ENCODE data around the gene ATP5ME.

DNA sequence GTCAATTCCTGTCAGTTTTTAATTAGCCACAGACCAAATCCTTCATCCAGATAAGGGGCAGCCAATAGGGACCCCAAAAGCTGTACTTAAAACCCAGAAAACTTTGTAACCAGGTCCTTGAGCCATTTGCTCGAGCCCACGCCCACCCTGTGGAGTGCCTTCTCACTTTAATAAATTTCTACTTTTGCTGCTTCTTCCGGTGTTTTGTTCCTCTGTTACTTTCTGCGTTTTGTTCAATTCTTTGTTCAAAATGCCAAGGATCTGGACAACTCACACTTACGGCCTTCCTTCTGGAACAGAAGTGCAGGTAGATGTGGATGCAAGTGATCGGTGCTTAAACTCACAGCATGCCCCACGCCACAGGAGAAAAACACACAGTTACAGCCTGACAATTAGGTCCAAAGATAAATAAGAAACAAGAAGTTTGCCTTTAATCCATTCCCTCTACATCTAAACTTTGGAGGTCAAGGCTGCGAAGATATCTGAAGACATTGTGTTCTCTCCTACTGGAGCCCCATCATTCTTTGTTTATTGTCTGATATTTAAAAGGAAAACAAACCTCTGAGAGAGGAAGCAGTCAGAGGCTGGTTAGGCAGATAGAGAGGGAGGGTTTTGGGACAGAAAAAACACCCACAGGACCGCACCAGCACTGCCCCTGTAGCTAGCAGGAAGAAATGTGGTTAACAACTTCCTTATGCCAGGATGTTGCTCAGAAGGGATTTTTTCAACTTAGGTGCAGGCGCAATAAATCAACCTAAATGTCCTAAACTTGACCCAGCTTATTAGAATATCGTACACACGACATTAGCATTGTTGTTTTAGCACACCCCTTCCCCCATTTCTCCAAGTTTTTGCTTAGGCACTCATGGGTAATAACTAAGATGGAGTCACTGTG is 3.1 kb upstream of the ZNF718 start:
- RRBS, result no CpG with 5 or more reads among the region's 12 CpGs

GRCh38 chr4:242097-242723 is 63.1 kb downstream of the ZNF732 start:
- RRBS, result no CpG with 5 or more reads among the region's 14 CpGs

DNA sequence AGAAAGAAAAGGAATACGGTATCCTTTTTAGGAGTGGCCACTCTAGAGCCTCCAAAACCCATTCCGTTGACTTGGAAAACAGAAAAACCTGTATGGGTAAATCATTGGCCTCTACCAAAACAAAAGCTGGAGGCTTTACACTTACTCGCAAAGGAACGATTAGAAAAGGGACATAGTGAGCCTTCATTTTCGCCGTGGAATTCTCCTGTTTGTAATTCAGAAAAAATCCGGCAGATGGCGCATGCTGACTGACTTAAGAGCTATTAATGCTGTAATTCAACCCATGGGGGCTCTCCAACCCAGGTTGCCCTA is 60.9 kb downstream of the ZNF732 start:
- RRBS, result no CpG with 5 or more reads among the region's 8 CpGs

DNA sequence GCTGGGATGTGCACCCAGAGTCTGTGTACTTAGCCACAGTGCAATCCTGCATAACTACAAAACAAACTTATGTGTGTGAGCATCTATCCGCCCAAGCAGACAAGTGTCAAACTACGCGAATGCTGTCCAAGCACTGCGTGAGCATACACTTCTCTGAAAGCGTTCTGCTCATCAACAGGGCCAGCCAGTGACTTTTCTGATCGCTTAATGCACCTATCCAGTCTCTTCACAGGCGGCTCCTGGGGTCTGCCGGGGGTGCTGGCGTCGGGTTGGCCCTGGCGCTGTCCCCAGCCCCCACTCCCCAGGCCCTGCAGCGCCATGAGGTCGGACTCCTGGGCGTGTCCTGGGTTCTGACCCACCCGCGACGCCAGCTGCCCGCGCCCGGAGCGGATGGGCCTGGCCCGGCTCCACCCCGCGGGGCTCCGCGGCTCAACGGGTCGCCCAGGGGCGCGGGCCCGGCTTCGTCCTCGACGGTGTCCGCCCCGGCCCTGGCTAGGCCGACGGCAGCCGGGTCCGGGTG is 1.4 kb upstream of the ZNF141 start:
- RRBS, result 5% methylated on average over 11 of the region's 40 CpGs

- RRBS, result no CpG with 5 or more reads among the region's 8 CpGs
These were observed 56.7 kb downstream of the ZNF721 start for GRCh38 chr4:442067-442935.

- RRBS, result no CpG with 5 or more reads among the region's 7 CpGs
These were observed 32.9 kb downstream of the ZNF721 start for GRCh38 chr4:465918-466685.

DNA sequence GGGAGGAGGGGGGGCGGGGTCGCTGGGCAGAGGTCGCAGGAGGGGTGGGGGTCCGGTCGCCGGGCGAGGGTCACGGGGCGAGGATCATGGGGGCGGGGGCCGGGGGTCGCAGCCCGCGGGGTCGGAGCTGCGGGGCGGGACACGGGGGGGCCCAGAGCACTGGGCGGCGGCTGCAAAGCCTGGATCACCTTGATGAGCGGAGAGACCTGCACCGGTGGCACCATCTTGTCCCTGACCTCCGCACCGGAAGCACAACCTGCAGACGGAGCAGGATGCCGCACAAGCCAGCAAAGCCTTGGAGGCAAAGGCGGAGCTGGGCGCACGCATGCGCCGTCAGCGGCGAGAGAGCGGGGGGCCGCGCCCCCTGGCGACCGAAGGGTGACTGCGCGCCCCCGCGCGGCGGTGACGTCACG is at the start of gene ATP5ME:
TSS of gene ATP5ME (minus strand) at position 253 of the 413 bp plus-strand sequence.
- RRBS, result 7% methylated on average over 6 of the region's 46 CpGs

GRCh38 chr4:702377-703175 is 3.1 kb upstream of the PCGF3 start:
- RRBS, result no CpG with 5 or more reads among the region's 16 CpGs

GRCh38 chr4:750889-751403 is 45.3 kb downstream of the PCGF3 start:
- RRBS, result no CpG with 5 or more reads among the region's 15 CpGs

GRCh38 chr4:764311-765260 is 59.0 kb downstream of the PCGF3 start:
- RRBS, result 100% methylated on average over 3 of the region's 21 CpGs

DNA sequence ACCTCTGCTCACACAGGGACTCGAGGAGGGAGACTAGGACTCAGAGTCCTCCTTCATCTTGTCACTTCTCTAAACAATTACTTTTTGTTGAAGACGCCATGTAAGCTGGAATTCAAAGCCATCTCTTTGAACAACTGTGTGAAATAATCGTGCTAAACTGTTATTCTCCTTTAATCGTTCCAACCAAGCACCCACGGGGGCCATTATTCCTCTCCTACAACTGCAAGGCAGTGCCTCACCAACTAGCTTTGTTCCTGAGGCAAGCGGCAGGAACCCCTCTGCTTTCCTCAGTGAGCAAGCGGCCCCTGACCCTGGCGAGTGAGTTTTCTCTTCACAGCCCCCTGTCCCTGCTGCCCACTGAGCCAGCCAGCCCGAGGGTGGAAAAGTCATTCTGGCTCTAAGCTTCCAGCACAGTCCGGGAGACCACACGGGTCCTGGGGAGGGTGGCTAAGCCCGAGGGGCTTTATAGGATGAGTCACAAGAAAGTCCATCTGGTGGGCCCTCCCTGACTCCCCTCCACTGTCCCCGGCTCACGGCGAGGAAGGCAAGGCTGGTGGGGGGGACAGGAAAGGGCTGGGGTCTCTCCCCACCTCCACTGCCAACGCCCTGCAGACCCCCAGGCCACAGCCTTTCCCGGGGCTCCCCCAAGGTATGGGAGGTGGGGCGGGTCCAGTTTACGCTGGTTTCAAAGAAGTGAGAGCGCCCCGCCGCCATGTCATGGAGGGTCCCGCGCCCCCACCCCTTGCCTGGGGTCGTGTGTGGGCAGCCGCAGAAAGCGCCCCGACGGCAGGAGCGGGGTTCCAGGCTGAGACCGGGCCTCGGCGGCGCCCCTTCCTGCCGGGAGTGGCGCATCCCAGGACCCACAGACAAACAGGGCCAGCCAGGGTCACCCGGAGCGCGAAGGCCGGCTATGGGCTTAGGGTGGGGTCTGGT is 45.1 kb downstream of the CPLX1 start:
- RRBS, result 2% methylated on average over 4 of the region's 40 CpGs

- RRBS, result no CpG with 5 or more reads among the region's 15 CpGs
These were observed 7.1 kb downstream of the CPLX1 start for GRCh38 chr4:818856-819300.

DNA sequence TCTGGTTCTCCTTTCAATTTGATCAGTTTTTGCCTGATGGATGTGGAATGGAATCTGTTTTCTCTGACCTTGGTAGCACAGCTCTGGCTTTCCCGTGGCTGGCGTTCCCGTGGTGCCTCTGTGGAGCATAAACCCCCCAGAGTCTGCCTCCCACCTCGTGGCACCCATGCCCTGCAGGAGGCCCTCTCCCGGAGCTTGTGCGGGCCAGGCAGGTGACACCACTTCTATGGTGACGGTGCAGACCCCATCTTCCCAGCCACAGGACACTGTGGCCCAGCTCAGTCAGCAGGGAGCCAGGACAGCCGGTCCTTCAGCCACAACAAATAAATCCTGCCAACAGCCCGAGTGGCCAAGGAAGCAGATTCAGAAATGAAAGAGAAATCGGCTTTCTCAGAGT is 52.7 kb upstream of the CPLX1 start:
- RRBS, result no CpG with 5 or more reads among the region's 10 CpGs

DNA sequence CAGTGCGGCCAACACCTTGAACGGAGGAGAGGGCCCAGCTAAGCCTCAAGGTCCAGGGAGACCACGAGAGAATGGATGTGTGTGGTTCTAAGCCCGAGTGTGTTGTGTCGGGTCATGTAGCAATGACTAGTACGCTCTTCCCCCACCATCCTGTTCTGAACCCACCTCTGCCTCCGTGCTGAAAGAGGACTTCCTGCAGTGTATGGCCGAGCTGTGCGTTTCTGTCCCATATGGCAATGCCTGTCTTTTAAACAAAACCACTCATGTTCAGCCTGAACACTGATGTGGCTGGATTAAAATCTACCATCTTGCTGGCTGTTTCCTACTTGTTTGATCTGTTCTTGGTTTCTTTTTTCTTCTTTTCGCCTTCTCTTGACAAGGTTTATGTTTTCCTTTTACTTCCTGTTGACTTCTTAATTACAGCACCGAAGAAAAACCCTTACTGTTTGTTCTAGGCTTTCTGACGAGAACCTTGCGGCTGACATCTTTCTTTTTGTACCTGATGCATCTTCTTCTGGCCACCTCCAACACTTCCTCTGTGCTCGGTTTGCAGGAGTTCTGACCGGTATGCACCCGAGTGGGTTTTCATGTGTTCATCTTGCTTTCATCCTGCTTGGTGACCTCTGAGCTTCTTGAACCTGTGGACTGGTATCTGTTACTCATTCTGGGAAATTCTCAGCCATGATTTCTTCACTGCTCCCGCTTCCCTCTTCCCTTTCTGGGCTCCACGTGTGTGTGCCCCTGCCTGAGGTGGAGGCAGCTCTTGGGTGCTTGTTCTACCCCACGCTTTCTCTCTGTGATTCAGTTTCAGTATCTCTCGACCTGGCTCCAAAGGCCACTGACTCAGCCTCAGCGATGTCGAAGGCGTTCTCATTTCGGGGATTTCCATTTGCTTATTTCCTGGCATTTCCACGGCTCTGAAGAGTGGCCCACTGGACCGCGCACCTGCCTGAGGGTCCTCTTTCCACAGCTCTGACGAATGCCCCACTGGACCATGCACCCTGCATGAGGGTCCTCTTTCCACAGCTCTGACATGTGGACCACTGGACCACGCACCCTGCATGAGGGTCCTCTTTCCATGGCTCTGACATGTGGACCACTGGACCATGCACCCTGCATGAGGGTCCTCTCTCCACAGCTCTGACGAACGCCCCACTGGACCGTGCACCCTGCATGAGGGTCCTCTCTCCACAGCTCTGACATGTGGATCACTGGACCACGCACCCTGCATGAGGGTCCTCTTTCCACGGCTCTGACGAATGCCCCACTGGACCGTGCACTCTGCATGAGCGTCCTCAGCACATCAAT is 52.6 kb downstream of the GAK start:
- RRBS, result no CpG with 5 or more reads among the region's 37 CpGs

GRCh38 chr4:889406-889675 is 42.8 kb downstream of the GAK start:
- RRBS, result no CpG with 5 or more reads among the region's 7 CpGs

GRCh38 chr4:912408-913073 is 19.6 kb downstream of the GAK start:
- RRBS, result no CpG with 5 or more reads among the region's 16 CpGs

GRCh38 chr4:919323-919997 is 12.7 kb downstream of the GAK start:
- RRBS, result no CpG with 5 or more reads among the region's 11 CpGs

GRCh38 chr4:924408-924860 is 7.7 kb downstream of the GAK start:
- RRBS, result 74% methylated on average over 4 of the region's 14 CpGs

GRCh38 chr4:925988-926237 is 6.2 kb downstream of the GAK start:
- RRBS, result no CpG with 5 or more reads among the region's 9 CpGs

Measured in iris pigment epithelial cell (primary cell).